ENCODE data around the genes RAD21L1 and TGM3.

DNA sequence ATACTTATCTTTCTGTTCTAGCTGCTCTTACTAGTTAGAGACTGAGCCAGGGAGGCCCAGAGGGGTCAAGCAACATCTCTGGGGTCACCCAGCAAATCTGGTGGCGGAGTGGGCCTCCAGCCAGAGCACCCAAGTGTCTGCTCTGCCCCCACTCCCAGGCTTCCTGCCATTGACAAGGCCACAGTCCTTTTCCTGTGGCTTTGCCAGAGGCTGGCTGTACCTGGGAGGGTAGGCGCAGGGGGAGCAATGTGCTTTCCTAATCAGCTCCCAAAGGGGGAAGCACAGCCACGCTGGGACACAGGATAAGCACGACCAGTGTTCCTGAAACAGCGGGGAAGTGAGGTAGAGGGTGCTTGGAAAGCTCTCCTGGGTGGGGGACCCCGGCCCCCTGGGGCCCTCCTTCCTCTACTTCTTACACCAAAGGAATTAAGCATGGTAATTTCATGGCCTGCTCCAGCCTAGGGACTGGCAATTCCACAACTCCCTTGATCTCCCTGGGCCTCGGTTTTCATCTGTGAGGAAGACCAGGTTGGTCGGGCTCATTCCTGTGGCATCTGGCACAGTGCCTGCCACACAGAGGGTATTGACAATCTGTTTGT lies 7.6 kb downstream of the TCF15 start:
- RRBS: no CpG with 5 or more reads among the region's 8 CpGs

- RRBS: no CpG with 5 or more reads among the region's 4 CpGs
Measured at GRCh38 chr20:829557-830068, 3.9 kb upstream of the FAM110A start.

GRCh38 chr20:844198-845312 lies 11.0 kb downstream of the FAM110A start:
- RRBS: 11% methylated on average over 26 of the region's 67 CpGs

DNA sequence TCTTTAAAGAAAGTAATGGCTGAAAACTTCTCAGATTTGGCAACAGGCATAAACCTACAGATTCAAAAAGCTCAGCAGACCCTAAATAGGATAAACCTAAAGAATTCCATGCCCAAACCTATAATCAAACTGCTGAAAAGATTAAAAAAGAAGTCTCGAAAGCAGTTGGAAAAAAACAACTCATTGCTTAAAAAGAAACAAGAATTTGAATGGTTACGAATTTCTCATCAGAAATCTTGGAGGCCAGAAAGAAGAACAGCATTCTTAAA lies 28.5 kb downstream of the TMEM74B start:
- RRBS: no CpG with 5 or more reads among the region's 2 CpGs

DNA sequence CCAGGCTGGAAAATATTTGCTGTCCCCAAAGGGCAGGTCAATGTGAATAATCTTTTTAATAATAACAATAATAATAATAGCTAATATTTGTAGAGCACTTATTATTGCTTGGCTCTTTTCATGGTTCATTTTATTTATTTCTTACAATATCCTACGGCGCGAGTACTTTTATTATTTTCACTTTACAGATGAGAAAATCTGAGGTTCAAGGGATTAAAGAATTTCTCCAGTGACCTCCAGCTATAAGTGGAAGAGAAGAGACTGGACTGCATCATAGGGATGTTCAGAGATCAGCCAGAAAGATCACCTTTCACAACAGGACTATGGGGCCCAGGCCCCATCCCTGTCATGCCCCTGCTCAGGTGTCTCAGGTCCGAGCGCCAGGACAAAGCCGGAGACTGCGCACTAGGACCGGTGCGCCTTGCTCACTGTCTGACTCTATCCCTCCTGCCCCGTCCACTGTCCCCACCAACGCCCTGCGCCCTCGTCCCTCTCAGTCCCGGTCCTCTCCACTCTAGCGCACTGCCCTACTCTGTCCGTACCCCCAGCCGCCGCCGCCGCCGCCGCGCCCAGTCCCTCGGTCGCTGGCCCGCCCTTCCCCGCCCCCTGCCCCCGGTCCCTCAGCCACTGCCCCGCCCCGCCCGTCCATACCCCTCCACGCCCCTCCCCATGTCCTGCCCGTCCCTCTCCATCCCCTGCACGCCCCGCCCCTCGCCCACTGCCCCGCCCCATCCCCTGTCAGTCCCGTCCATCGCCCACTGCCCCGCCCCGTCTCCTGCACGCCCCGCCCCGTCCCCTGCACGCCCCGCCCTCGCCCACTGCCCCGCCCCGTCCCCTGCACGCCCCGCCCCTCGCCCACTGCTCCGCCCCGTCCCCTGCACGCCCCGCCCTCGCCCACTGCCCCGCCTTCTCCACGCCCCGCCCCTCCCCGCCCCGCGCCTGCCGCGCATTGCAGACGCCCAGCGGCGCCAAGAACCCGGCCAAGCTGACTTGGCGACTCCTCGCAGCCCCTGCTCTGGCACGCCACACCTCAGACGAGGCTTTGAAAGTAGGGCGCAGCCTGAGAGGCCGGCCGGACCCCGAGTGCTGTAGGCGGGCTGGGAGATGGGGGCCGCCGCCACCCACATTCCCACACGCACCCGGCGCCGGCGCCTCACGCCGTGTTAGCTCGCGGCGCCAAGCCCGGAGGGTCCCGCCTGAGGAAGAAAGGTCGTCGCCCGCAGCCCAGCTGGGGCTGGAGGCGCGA lies at the start of gene RAD21L1:
Gene RAD21L1 (plus strand): TSS at position 952 of the 1,246 bp plus-strand sequence.
- RRBS: 3% methylated on average over 33 of the region's 97 CpGs

GRCh38 chr20:1390428-1390864 lies 2.4 kb downstream of the FKBP1A start:
- RRBS: no CpG with 5 or more reads among the region's 5 CpGs

GRCh38 chr20:1391558-1392414 lies 1.1 kb downstream of the FKBP1A start:
- RRBS: no CpG with 5 or more reads among the region's 16 CpGs

- RRBS: no CpG with 5 or more reads among the region's 7 CpGs
Measured at GRCh38 chr20:1423732-1424089, 30.9 kb upstream of the FKBP1A start.

DNA sequence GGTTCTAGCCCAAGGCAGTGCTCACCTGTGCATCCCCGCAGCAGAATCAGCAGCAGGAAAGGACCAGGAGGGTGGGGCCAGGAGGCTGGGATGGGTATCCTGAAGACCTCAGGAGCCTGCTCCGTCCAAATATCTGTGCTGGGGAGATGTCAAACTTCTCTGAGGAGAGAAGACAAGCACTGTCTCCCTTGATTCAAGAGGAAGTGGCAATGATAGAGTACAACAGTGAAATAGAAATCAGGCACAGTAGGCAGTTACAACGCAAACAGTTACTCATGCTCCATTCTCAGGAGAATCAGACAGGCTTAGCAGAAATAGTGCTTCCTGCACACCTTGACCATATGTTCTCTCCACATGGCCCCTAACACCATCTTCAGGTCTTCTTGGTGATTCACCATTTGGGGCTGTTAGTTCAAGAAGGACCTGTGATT lies 28.7 kb upstream of the SIRPG start:
- RRBS: no CpG with 5 or more reads among the region's 3 CpGs

DNA sequence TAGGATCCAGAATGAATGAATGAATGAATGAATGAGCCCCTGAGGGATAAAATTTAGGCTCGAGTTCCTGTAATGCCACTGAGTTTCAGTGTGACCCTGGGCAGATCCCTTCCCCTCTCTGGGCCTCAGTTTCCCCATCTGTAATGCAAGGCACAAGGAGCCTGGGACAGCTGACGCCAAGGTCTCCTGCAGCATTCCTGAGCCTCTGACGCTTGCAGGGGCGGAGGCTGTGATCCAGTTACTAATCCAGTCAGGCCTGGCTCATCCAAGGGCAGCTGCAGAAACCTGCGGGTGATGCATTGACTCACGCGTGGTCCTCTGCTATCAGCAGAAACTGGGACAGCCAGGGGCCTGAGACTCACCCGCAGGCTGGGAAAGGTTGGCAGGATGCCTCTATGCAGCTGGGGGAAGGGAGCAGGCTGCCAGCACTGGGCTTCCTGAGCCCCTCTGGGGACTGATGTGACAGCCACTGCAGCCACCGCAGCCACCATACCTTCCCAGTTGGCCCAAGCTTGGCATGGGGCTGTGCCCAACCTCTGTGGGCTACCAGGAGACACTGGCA lies 65.0 kb upstream of the SIRPA start:
- RRBS: no CpG with 5 or more reads among the region's 9 CpGs

DNA sequence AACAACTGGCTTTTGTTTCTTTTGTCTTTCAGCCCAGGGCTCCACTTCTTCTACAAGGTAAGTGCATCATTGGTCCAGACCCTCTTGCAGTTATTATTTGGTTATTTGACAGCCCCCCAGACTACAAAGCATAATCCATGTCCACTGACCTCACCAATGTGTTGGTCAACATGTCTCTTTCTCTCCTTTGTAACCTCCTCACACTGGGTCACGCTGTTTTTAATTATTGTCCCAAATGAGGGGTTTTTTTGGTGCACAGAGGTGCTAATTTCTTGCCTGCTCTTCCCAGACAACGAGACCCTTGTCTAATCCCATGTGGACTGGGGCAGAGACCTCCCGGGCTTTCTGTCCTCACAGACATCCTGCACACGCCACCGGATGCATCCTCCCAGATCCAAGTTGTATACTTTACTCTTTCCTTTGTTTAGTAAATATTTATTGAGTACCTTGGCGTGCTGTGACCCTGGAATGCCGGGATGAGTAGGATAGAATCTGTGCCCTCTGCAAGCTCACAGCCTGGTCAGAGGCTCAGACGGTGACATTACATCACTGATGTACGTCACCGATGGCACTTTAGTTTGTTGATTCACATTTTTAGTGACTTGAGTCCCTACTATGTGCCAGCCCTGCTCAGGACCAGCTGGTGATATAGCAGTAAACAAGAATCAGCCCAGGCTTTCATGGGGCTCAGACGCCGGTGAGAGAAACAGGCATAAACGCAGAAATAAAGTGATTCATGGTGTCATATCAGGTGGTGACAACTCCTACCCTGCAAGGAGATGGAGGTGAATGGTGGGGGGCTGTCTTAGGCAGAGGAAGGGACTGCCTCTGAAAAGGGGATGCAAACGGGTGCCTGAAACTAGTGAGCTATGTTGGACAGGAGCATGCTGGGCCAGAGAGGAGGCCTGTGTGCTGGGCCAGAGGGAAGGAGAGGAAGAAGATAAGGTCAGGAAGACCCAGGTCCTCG lies 32.9 kb downstream of the SIRPA start:
- RRBS: 87% methylated on average over 2 of the region's 15 CpGs

- RRBS: no CpG with 5 or more reads among the region's 9 CpGs
Measured at GRCh38 chr20:1934622-1935235, 39.5 kb downstream of the SIRPA start.

GRCh38 chr20:1935236-1936255 lies 40.3 kb downstream of the SIRPA start:
- RRBS: 95% methylated on average over 2 of the region's 26 CpGs

GRCh38 chr20:1936762-1938122 lies 42.0 kb downstream of the SIRPA start:
- RRBS: no CpG with 5 or more reads among the region's 32 CpGs

DNA sequence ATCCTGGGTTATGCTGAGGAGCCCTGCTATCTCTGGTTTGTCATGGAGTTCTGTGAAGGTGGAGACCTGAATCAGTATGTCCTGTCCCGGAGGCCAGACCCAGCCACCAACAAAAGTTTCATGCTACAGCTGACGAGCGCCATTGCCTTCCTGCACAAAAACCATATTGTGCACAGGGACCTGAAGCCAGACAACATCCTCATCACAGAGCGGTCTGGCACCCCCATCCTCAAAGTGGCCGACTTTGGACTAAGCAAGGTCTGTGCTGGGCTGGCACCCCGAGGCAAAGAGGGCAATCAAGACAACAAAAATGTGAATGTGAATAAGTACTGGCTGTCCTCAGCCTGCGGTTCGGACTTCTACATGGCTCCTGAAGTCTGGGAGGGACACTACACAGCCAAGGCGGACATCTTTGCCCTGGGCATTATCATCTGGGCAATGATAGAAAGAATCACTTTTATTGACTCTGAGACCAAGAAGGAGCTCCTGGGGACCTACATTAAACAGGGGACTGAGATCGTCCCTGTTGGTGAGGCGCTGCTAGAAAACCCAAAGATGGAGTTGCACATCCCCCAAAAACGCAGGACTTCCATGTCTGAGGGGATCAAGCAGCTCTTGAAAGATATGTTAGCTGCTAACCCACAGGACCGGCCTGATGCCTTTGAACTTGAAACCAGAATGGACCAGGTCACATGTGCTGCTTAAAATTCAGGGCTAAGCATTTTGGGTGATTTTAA lies 15.2 kb downstream of the STK35 start:
- RRBS: no CpG with 5 or more reads among the region's 13 CpGs

GRCh38 chr20:2120814-2121934 lies 19.5 kb downstream of the STK35 start:
- RRBS: no CpG with 5 or more reads among the region's 11 CpGs

GRCh38 chr20:2129429-2129949 lies 27.9 kb downstream of the STK35 start:
- RRBS: no CpG with 5 or more reads among the region's 12 CpGs

DNA sequence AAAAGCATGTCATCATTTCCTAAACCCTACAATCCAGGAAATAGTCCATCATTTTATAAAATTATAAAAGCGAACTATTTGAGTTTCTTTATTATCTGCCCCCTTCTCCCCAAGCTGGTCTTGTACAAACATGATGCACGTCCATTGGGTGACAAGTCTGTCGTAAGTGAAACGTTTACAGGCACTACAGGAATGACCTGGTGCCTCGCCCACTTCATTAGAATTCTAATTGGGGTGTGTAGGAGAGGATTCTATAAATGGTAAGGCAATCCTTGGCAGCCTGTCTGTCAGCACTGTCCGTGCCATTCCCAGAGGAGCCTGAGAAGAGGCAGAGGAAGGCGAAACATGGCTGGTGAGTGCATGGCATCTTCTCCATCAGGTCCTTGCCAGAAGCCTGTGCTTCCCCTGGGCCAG lies at the start of gene TGM3:
Gene TGM3 (plus strand): TSS at position 283 of the 414 bp plus-strand sequence.
- RRBS: no CpG with 5 or more reads among the region's 7 CpGs

GRCh38 chr20:2463304-2464469 lies 6.9 kb downstream of the SNRPB start:
- RRBS: no CpG with 5 or more reads among the region's 11 CpGs

DNA sequence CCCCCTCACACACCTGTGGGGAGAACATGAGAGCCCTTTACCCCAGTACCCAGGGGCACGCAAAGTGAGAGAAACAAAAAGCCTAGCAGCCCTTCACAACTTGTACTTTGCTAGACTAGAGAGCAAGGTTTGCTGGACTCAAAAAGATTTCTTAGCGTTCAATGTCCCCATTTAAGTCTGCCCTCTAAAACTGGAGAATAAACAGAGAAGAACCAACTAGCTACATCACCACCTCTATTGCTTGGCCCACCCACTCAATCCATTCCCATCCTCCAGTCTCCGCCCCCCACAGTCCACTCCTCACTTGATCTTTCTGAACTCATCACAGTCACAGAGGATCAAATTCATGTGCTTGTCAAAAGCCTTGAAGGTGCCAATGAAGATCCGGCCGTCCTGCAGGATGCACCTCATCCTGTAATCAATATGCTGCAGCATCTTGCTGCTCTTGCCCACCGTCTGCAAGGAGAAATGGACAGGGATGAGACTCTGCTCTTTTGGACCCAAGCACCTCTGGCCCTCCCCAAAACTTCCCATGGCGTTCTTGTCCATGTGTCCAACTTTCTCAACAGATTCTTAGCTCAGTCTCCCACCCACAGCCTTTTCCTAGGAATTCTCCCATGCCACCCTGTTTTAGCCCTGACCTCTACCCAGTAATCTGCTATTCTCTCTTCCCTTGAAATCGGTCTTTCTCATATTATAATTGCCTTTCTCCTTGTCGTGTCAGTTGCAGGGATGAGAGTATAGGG lies 3.1 kb downstream of the SNRPB start:
- RRBS: no CpG with 5 or more reads among the region's 9 CpGs

Measured in mononuclear cell (primary cell).